Measurements from ENCODE around the gene SEC11C.

- RRBS, result no CpG with 5 or more reads among the region's 4 CpGs
Measured at GRCh38 chr18:58268673-58269243, 224.7 kb downstream of the NEDD4L start.

GRCh38 chr18:58407689-58408008 is 221.2 kb downstream of the ALPK2 start:
- RRBS, result no CpG with 5 or more reads among the region's 2 CpGs

DNA sequence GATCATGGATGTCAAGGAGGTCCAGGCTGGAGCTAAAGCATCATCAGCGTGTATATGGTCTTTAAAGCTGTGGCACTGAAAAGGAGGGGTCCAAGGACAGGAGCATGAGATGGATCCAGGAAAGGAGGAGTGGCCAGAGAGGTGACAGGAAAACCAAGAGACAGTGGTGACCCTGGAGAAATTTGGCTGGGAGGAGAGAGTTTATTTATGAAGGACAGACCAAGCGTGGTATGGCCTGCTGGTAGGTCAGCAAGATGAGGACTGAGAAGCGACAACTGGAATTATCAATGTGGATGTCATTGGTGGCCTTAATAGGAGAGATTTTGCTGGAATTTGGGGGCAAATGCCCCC is 219.5 kb downstream of the ALPK2 start:
- RRBS, result no CpG with 5 or more reads among the region's 3 CpGs

DNA sequence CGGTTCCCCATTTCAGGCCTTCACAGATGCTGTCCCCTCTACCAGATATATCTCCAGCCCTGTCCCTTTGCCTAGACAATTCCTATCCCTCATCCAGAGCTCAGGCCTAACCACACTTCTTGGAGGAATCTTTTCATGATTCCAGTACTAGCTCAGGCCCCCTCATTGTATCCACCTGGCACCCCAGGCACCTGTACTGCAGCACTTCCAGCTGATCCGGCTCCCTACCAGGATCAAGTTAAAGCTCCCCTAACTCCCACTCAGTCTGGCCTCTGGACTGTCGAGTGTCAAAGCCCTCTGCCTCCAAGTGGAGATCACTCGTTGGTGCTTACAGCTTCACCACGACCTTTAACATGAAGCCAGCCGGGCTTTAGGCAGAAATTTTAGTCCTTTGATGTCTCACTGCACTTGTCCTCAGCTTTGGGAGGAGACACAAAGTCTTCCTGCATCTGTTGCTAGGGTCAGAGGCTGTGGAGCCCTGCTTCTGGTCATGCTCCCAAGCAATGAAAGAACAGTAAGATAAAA is 197.7 kb downstream of the ALPK2 start:
- RRBS, result no CpG with 5 or more reads among the region's 6 CpGs

DNA sequence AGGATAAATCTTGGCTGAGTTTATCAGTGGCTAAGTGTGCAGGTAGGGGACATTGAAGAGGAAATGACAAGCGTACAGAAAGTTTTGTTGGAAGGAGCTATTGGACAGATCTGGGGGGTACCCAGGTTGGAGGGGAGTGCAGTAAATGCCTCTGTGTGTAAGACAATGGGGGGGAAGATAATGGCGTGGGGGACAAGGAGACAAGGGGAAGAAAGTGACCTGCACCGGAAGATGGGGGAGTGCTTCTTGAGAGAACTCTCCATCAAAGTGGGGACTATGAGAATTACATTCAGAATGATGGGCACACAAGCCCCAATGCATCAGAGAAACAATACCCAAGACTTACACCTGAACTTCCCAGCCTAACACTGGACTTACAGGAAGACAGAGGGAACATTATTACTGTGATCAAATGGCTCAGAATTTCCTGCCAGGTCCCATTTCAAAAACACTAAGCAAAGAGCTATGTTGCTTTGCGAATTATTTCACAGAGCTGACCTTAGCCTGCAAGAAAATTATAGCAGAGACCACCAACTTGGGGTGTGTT is 189.9 kb downstream of the ALPK2 start:
- RRBS, result no CpG with 5 or more reads among the region's 4 CpGs

- RRBS, result no CpG with 5 or more reads among the region's 9 CpGs
Measured at GRCh38 chr18:58444123-58444854, 184.6 kb downstream of the ALPK2 start.

- RRBS, result no CpG with 5 or more reads among the region's 10 CpGs
Measured at GRCh38 chr18:58556161-58556685, 72.7 kb downstream of the ALPK2 start.

GRCh38 chr18:58623954-58624640 is 4.8 kb downstream of the ALPK2 start:
- RRBS, result no CpG with 5 or more reads among the region's 11 CpGs

DNA sequence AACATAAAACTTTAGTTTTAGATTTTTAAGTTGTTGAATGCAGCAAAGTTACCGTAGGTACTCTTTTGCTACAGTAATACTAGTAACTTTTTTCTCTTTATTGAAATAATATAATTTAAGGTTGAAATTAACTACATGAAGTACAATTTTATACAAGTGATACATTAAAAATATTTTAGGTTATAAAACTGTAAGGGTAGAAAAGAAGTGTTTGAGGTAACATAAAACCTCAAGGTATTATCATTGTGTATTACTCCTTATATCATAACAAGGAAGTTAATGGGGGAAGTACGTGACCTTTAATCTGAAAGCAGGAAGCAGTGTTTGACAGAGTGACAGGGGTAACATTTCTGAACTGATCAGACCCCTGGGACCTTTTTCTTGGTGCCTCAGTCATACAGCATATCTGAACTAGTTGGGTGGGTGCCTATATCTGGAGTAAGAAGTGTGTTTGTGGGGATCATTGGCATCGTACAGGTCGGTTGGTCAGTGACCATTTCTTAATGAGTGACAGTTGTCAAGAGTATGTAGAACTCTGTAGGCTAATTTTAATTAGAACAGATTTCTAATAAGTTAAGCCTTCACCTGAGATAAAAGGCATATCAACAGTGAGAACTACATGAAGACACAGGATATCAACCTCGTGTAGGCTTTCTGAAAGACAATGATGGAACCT is 43.0 kb downstream of the MALT1 start:
- RRBS, result no CpG with 5 or more reads among the region's 5 CpGs

- RRBS, result no CpG with 5 or more reads among the region's 9 CpGs
Measured at GRCh38 chr18:58721650-58722247, 50.5 kb downstream of the MALT1 start.

GRCh38 chr18:58768406-58768761 is 96.3 kb upstream of the ZNF532 start:
- RRBS, result 2% methylated on average over 10 of the region's 28 CpGs

DNA sequence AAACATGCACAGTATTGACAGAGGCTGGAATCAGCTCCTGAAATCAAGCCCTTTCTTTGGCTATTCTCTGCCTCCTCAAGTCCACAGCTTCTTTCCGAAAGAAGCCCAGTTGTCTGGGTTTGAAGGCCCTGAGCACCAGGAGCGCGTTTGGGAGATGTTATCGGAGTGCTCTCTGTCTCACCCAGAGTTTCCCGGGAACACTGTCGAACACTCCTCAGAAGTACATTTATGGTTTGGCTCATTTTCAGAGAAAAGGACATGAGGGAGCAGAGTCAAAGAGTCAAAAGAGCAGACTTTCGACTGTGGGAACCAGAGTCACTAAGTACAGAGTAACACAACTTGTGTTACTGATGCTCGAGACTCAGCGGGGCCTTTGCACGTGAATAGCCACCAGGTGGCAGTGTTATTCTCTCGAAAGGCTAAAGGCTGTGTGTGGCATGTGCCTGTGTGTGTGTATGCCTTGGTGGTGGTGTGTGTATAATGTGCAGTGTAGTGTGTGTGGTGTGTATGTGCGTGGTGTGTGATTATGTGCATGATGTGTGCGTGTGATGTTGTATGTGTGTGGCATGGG is 83.2 kb upstream of the ZNF532 start:
- RRBS, result no CpG with 5 or more reads among the region's 13 CpGs

DNA sequence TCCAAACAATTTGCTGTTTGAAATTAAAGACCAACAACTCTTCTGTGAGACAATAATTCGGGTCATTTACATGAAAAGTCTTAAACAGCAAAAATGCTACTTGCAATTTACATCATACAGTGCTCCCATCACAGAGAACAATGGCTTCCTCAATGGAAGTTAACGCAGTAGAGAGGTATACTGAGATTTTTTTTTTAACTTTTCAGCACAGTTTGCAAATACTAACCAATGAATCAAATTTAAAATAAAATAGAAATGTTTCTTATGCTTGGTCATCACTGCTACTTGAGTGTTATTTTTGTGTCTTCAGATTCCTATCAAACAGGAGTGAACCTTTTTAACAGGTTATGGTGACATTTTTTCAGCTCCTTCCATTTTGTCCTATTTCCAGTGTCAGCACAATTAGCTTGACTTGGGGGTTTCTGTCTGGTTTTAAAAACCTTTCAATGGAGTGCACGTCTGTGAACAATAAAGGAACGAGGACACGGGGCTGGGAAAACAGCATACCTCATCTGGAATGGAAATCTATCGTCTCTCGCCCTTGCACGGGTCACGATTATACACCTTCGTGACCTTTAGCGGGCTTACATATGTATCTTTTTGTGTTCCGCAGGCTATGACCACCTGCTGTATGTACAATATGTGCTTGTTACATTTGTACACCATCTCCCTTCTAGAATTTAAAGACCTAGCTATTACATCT is 2.5 kb upstream of the ZNF532 start:
- RRBS, result no CpG with 5 or more reads among the region's 12 CpGs

GRCh38 chr18:58911537-58912145 is 47.0 kb downstream of the ZNF532 start:
- RRBS, result no CpG with 5 or more reads among the region's 10 CpGs

- RRBS, result no CpG with 5 or more reads among the region's 3 CpGs
Measured at GRCh38 chr18:58953412-58954057, 88.9 kb downstream of the ZNF532 start.

DNA sequence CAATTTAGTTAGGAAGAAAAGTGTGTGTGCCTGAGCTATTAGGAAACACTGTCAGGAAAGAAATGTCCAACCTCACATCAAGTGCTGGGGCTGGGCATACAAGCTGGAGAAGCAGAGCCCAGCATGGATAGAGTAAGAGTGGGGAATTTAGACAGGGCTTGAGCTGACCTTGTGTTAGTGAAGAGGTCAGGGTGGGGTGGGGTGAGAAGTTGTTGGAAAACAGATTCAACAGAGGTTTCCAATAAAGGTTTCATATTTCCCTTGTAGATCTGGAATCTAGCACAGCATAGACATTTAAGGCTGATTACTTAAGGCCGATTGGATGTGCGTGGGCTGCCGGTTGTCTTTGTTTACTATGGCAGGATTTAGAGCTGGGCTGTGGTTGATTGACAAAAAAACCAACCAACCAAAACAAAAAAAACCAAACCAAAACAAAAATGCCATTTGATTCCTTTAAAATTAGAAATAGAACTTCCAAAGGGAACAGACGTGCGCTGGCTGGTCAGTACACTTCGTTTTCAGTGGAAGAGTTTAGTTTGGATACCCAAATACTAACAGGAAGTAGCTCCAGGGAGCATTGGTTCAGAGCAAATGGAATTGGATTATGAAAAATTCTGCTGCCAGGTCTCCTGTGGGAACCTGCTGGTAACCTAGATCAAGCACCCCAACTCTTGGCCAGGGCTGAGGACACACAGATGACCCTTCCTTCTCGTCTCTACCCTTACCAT is 114.8 kb upstream of the SEC11C start:
- RRBS, result no CpG with 5 or more reads among the region's 7 CpGs

DNA sequence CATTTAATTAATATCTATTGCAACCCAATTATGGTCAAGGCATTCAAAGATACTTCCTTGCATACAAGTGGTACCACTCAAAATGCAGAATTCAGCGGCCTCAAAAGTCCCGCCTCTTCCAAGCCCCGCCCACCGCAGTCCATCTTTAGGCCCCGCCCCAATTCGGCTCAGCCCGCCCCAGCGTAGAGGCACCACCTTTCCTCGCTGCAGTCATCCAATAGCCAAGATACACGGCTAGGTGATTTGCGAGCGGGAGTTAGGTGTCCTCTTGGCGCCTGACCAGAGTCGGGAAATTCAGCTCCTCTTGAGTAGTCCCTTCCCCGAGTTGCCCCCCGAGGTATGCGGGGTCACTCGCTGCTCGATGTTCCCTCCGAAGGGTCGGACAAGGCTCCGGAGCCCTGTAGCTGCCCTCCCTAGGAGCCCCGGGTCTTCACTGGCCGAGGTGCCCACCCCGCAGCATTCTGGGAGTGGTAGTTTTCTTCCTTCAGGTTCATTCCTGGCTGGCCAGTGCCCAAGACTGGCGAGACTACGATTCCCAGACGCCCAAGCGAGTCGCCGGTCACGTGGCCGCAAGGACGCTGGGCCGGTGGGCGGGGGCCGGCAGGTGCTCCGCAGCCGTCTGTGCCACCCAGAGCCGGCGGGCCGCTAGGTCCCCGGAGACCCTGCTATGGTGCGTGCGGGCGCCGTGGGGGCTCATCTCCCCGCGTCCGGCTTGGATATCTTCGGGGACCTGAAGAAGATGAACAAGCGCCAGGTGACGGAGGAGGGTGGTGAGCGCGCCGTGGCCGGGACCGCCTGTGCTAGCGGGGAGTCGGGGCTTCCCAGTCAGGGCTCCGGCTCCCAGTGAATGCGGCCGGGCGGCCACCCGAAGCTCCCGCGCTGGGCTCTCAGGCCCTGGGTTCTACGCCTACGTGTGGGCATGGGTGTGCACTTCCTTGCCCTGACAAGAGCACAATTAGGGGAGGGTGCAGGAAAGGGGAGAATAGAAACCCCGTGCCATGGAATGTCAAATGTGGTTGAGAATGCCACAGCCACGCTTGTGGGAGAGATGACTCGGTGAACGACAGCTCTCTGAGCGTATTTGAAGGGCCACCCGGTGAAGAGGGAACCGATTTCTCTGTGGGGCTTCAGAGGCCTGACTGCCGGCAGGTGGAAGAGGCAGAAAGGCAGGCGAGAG is at the start of gene SEC11C:
Gene SEC11C (plus strand): TSS at position 603 of the 1,177 bp plus-strand sequence.
- RRBS, result under 1% methylated on average over 23 of the region's 78 CpGs

GRCh38 chr18:59352655-59353046 is 6.4 kb downstream of the LMAN1 start:
- RRBS, result no CpG with 5 or more reads among the region's 3 CpGs

GRCh38 chr18:59359321-59359782 is 287 bp upstream of the LMAN1 start:
- RRBS, result 3% methylated on average over 9 of the region's 29 CpGs

DNA sequence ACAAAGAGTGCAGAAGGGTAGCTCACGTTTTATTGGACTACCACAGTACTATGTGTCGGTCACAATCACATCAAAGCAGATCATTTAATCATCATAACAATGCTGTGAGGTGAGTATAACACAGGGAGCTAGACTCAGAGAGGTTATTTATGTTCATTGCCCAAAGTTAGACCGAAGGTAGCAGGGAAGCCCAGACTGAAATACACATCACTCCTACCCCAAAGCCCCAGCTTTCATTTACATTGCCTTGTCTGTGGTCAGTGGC is 160.7 kb downstream of the CDH20 start:
- RRBS, result no CpG with 5 or more reads among the region's 3 CpGs

All from skeletal muscle cell (primary cell).